HTR-8/SVneo (cell line): ENCODE measurements around a stretch of chr22.

- RRBS = no CpG with 5 or more reads among the region's 15 CpGs
These were observed 165.1 kb downstream of the TAFA5 start for GRCh38 chr22:48654395-48654990.

GRCh38 chr22:49015808-49016227, 526.5 kb downstream of the TAFA5 start:
- RRBS = no CpG with 5 or more reads among the region's 9 CpGs

DNA sequence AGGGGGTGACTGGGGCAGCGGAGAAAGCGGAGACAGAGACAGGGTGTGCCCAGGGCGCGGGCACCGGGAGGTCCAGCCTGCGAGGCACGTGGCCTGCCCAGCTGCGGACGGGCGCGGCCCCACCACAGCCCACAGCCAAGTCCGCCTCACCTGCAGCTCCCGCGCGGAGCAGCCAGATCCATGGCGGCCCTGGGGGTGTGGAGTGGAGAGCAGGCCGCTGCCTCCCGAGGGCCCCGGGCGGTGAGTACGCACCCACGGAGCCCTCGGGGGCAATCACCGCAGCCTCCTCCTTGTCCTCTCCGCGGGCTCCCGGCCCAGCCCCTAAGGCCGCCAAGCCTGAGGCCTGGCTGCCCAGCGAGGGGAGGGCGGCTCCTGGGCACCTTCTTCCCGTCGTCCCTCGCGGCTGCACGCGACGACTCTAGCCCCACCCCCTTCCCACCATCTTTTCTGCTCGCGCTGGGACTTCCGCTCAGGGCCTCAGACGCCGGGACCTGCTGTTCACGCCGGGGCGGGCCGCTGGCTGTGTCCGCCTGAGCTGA, 286.4 kb downstream of the BRD1 start:
- RRBS = 76% methylated on average over 9 of the region's 47 CpGs

DNA sequence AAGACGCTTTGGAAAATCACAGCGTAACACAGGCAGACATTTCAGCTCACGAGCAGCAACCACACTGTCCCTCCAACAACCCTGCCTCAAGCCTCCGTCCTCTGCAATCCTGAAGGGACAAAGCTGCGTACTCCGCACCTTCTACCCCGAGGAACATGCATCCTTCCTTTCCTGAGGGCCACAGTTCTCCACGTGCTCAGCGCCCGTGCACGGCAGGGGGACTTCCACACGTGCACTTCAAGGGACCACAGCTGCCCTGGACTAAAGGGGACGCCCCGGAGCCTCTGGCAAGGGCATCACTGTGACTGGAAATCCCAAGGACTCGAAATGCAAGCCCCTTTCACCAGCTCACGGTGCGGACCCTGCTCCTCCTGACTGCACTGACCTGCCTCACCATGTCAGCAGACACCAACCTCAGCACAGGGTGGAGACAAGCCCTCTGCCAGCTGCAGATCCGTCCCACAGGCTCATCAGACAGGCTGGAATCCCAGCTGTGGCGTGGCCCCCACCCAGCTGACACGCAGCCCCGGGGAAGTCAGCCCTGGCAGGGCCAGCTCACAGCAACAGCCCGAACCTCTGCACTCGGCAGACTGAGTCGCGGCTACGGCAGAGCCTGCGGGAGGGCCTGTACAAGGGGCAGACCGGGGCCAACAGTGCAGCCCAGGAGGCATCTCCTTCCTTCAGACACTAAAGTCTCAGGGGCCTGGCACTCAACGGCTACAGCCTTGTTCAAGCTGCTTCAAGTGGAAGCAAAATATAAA, 36.8 kb downstream of the BRD1 start:
- RRBS = 97% methylated on average over 3 of the region's 29 CpGs

DNA sequence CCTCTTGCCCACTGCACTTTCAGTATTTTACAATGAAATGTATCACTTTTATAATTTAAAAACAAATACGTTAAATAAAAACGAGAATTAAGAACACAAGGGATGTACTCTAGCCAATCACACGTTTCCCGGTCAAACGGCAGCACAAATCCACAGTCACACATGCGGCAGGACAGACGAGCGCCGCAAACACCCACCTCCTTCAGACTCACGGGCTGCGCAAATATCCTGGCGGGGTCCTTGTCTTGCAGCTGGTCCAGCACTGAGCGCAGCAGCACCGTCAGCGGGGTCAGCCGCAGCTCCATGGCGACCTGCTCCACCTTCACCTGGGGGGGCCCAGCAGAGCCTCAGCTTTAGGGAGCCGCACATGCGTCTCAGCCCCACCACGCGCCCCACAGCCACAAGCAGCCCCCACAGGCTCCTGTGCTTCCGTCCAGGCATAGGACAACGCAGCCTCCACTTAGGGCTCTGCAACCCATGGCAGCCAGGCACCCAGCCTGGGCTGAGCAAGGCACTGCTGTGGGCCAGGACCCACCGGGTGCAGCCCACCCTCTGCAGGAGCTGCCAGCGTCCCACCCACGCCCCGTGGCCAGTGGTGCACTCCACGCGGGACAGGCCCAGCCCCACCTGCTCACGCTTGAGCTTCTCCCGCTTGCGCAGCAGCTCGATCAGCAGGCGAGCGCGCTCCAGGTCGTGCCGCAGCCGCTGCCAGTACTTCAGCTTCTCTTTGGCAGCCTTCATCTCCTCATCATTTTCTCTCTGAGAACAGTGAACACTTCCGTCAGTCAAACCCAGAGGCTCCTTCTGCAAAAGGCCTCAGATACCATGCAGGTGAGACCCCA, 29.1 kb downstream of the BRD1 start:
- RRBS = no CpG with 5 or more reads among the region's 40 CpGs

DNA sequence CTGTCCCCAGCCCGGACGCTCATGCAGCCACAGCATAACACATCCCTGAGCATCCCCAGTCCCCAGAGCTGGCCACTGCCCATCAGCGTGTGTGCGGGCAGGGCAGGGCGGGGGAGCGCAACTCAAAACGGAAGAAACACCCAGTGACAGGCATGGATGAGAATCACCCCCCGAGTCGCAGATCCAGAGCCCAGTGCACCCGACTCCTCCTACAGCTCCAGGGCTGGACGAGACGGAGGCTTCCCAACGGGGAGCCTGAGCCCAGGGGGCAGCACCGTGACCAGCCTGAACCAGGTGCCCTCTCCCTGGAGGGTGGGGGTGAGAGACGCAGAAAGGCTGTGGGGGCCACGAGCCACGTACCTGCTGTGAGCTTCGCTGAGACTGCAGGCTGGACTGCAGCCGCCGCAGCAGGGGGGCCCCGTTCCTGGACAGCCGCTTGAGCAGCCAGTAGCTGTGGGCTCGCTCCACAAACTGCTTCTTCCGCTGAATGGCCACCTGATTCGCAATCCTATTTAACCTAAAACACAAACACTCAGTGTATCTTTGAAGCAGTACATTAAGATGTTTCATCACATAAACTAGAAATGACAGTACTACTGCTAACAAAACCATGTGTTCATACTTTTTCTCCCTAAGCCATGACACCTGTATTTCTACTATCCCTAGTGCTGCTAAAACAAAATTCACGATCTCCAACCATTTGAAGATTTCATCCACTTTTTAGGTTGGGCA, 23.7 kb downstream of the BRD1 start:
- RRBS = no CpG with 5 or more reads among the region's 26 CpGs

DNA sequence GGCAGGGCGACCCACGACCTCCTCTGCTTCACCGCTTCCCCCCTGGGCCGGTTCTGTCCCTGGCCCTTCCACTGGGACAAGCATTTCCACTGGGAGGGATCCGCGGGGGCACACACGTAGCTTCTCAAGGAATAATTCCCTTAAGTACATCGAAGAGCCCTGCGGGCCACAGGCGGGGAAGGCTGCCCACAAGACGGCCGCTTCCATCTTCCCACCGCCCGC, 1.4 kb downstream of the BRD1 start:
- RRBS = 33% methylated on average over 4 of the region's 14 CpGs

DNA sequence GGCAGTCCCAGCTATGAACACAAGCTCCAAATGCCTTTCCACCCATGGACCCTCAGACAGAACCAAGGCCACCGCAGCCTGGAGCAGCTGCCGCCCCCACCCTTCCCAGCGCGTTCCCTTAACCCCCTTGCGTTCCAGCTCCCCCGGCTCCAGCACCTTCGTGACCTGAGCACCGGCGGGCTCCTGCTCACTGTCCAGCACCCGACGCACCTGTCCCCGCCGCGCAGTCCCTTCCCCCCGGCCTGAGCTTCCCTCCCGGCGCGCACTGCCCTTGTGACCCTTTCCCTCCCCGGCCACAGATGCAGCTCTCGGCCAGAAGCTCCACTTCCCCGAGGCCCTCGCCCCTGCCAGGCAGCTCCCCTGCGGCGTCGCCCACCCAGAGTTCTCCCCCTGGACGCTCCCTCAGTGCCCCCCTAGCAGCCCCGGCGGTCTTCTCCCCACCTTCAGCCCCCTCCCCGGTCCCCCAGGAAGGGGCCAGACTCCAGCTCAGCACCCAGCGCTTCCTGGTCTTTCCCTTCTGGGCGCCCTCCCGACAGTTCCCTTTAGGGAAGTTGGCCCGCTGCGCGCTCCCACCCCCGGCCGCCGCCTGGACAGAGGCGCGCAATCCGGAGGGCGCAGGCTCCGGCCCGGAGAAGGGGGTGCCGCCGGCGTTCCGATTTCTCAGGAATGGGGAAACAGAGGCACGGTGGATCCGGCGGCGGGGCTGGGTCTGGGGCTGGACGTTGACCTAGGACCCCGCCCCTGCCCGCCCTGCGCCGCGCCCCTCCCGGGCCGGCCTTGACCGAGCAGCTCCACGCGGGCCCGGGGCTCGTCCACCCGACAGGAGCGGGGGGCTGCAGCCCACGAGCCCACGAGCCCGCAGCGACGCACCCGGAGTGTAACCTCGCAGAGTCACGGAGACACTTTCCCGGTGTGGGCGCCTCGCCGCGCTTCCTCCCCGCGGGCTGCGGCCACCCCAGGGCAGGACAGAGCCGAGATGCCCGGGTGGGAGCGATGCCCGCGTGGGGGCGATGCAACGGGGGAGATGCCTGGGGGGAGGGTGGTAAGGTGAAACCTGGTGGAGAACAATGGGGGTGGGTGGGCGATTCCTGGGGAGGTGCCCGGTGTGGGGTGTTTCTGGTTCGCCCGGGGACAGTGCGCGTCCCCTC, 5.3 kb upstream of the ZBED4 start:
- RRBS = 30% methylated on average over 53 of the region's 96 CpGs

- RRBS = no CpG with 5 or more reads among the region's 14 CpGs
These were observed 13.5 kb downstream of the ZBED4 start for GRCh38 chr22:49867073-49867596.

DNA sequence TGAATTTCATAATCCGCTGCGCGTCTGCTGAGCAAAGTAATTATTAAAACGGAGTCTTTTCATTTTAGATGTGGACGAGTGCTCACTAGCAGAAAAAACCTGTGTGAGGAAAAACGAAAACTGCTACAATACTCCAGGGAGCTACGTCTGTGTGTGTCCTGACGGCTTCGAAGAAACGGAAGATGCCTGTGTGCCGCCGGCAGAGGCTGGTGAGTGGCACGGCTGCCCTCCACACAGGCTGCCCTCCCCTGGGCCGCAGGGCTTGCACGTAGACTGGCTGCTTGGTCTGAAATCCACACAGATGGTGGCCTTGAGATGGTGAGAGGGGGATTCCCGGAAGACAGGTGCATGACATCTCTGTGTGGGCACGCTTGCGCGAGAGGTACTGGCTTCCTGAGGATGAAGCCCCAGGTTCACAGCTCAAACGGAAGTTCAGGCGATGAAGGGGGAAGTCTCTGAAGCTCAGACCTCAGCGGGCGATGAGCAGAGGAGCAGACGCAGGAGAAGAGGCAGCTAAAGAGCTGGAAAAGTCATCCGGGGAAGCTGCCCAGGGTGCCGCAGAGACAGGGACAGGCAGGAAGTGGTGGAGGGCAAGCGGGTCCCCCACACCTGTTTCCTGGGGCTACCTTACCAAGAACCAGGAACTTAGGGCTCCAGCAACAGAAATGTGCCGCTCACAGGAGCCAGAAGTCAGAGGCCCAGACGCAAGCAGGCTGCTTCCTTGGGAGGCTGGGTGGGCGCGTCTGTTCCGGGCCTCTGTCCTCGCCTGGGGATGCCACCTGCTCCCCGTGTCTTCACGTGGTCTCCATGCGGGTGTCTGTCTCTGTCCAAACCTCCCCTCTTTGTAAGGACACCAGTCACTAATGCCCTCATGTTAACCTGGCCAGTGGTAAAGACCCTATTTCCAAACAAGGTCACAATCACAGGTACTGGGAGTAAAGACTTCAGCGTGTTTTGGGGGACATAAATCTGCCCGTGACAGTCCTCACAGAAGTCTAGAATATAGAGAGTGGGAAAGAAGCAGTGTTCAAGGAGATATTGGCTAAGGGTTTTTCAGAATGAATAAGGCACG, 7.3 kb downstream of the CRELD2 start:
- RRBS = 100% methylated on average over 2 of the region's 39 CpGs

DNA sequence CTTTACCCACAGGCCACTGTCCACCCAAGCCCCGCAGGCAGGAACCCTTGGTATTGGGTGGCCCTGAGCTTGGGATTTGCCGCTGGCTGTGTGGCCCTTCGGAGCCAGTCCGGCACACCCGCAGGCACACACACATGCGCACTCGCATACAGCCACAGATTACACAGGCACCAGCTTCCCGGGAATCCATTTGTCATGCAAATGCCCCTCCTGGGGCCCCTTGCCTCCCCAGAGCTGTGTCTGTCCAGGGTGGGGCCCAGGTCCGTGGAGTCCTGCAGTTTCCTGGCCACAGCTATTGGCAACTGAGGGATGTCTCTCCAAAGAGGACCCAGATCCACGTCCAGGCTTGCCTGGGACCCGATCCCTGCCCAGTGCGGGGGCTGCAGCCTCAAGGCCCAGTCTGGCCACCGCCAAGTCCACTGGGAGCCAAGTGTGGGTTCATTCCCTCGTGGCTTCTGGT, 13.5 kb upstream of the PIM3 start:
- RRBS = 91% methylated on average over 5 of the region's 14 CpGs

DNA sequence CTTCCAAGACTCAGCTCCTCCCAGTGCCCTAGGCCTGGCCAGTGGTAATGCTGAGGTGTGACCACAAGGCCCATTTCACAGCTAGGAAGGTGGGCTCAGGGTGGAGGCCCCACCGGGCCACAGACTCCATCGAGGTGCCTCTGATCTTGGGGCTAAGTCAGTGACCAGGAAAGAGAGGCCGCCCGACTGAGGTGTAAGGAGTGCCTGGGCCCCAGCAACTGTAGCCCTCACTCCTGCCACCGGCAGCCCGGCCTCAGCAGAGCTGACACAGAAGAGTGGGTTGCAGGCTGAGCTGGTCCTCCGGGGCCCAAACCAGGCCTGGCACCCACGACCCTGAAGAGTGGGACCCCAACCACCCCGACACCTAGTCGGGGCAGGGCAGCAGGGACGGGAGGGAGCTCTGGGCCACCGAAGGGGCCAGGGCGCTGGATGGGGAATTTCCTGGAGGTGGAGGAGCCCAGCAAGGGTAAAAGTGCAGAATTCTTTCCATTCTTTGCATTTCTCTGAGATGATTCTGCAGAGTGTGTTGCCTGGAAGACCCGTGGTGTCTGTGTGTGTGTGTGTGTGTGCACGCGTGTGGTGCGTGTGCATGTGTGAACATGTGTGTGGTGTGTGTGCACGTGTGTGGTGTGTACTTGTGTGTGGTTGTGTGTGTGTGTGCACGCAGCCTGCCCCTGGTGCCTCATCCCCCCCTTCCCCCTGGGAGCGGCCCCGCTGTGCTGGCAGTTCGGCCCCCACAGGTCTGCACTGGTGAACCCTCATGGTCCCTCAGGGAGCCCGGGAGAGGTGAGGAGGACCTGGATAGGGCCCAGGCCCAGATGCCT, 8.3 kb upstream of the PIM3 start:
- RRBS = 6% methylated on average over 5 of the region's 23 CpGs

DNA sequence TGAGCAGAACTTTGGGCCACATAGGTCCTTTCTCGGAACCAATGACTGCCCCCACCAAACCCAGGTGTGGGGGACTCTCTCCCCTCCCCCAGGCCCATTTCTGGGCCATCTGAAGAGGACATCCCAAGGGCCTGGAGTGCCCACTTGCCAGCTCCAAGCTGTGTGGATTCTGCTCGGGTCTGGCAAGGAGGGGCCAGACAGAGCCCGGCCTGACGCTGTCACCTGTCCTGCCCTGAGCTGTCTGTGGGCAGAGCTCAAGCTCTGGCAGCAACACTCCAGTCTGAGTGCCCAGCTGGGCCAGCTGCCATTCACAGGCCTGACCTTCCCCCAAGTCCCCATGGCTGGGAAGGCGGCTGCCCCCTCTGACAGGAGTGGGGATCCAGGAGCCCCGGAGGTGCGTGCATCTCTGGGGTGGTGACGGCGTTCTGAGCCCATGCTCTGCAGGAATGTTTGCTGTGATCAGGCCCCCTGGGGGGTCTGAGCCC, 6.2 kb upstream of the PIM3 start:
- RRBS = 99% methylated on average over 4 of the region's 9 CpGs

- RRBS = no CpG with 5 or more reads among the region's 8 CpGs
These were observed 3.8 kb downstream of the PIM3 start for GRCh38 chr22:49964325-49964807.

GRCh38 chr22:49966310-49966730, 5.7 kb downstream of the PIM3 start:
- RRBS = no CpG with 5 or more reads among the region's 5 CpGs

GRCh38 chr22:49970727-49970964, 10.1 kb downstream of the PIM3 start:
- RRBS = no CpG with 5 or more reads among the region's 11 CpGs

DNA sequence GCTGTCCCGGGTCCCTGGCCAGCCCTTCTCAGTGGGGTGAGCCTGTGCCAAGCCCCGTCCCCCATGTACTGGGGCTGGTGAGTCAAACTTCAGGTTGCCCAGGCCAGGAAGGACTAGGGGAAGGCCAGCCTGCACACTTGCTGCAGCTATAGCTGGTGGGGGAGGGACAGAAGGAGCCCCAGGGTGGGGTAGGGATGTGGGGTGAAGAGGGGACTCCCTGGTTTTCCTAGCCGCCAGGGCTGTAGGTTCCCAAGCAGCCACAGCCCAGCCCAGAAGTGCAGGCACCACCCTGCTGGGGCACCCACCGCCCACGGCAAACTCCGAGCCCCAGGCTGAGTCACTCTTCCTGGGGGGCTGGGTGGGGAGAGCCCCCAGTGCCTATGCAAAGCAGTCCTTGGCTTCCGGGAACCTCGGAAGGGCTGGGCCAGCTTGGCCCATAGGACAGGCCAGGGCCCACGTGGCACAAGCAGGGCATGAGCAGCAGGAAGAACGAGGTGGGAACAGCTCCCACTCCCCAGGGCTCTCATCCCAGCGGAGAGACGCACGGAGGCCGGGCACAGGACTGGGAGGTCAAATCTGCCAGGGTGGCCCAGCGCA, 4.3 kb upstream of the IL17REL start:
- RRBS = 44% methylated on average over 1 of the region's 15 CpGs

DNA sequence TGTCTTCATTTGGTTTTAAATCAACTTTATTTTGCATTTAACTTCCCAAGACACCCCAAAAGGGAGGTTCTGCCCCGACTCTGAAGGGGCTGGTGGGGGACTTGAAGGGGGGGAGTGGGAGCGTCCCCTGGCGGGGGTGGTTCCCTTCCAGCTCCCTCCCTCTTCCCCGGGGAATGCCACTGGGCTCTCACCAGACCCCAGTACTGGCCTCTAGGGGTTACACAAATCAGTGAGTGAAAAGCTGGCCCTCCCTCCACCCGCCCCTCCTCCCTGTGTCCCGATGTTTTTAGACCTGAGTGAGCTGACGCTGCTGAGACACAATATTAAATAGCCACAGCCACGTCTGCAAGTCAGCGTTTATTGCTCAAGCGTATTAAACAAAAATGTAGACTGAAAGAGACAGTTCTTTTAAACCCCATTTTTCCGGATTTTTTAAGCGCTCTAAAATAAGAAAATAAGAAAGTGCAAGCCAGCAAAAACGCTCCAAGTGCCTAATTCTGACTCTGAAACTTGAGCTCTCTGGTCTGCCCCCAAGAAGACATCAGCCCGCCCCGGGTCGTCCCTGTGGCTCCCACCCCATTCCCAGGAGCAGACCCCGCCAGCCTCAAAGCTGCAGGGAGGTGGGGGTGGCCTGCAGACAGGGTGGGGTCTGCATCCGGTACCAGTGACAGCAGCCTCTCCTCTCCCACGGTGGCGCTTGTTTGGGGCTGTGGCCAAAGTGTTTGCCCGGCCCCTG, 26.0 kb downstream of the MLC1 start:
- RRBS = 85% methylated on average over 9 of the region's 21 CpGs

DNA sequence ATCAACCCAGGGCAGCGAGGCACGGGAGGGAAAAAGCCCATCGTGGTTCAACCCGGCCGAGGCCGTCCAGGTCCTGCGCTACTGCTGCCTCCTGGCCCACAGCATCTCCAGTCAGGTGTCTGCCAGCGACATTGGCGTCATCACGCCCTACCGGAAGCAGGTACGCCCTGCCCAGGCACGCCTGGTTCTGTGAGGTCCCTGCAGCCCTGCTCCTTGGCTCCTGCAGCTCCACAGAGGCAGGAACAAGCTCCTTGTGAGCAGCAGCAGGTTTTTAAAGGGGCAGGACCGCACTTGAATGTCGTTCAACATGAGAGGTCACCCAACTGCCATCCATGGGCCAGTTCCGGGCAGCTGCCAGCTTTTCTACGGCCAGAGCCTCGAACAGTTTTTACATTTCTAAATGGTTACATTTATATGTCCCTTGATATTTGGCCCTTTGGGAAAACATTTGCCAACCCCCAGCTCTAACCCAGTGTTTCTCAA, 12.4 kb upstream of the PANX2 start:
- RRBS = 89% methylated on average over 8 of the region's 18 CpGs

GRCh38 chr22:50243844-50244848, 677 bp downstream of the TUBGCP6 start:
- RRBS = 2% methylated on average over 5 of the region's 52 CpGs